ENCODE measurements around the gene CUX2.

- PRO-cap: no peak
Observed at GRCh38 chr12:110661211-110662053, 27.5 kb downstream of the HVCN1 start.

DNA sequence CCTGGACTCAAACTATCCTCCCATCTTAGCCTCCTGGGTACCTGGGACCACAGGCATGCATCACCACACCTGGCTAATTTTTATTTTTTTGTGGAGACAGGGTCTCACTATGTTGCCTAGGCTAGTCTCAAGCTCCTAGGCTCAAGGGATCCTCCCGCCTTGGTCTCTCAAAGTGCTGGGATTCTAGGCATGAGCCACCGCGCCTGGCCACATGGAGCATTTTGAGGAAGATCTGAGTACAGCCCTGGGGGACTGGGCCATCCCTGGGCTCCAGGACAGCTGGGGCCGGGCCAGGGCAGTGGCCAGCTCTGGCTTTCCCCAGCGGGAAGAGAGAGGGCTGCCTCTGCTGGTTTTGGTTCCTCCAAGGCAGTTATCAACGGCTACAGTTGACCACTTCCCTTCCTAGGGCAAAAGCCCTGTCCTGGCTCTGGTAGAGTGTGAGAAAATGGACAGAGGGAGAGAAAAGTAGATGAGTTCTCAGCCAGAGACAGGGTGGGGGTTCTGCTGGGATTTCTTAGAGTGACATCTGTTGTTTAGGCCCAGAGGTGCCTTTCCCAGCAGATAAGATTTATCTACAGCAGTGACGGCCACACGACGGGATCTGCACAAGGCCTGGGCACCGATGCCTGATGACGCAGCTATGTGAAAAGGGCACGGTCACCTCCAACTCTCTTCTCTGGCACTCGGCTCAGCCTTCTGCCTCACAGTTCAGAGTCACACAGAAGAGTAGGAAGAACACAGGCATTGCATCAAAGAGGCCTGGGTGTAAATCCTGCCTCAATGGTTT, 5.4 kb upstream of the HVCN1 start:
- PRO-cap: no peak

GRCh38 chr12:110719380-110719945, 23.2 kb downstream of the PPP1CC start:
- PRO-cap: no peak

- PRO-cap: no peak
Observed at GRCh38 chr12:110743436-110744547, 1.1 kb upstream of the PPP1CC start.

DNA sequence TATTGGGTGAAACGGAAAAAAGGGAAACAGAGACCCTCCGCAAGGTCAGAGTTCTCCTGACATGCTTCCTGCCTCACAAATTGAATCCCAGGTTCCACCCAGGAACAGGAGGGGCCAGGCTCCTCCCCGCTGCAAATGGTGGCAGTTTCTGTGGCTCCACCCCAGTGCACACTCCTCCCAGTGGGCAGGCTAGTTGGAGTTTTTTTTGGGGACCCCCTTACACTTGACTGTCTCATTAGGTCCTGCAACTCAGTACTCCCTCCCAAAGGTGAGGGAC, 39.4 kb upstream of the PPP1CC start:
- PRO-cap: no peak

DNA sequence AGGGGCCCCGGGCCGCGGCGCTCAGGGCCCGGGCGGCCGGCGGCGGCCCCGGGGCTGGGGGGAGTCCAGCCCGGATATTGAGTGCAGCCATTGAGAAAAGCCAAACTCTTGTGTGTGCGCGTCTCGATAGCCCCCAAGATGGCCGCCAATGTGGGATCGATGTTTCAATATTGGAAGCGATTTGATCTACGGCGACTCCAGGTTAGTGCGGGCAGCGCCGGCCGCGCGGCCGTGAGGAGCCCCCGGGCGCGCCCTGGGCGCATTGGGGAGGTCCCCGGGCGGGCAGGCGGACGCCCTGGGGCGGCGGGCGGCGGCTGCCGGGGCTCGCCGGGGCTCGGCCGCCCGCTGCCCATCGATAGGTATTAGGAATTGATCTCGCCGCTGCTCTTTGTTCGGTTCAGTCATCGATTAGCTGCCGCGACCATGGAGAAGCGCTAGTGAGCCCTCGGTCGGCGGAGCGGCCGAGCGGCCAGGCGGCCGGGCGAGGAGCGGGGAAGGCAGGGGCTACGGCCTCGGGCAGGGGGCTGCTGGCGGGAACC, at the start of gene CUX2:
Gene CUX2, plus strand, starts transcription at position 126 of the 539 bp plus-strand sequence.
- PRO-cap: no peak

DNA sequence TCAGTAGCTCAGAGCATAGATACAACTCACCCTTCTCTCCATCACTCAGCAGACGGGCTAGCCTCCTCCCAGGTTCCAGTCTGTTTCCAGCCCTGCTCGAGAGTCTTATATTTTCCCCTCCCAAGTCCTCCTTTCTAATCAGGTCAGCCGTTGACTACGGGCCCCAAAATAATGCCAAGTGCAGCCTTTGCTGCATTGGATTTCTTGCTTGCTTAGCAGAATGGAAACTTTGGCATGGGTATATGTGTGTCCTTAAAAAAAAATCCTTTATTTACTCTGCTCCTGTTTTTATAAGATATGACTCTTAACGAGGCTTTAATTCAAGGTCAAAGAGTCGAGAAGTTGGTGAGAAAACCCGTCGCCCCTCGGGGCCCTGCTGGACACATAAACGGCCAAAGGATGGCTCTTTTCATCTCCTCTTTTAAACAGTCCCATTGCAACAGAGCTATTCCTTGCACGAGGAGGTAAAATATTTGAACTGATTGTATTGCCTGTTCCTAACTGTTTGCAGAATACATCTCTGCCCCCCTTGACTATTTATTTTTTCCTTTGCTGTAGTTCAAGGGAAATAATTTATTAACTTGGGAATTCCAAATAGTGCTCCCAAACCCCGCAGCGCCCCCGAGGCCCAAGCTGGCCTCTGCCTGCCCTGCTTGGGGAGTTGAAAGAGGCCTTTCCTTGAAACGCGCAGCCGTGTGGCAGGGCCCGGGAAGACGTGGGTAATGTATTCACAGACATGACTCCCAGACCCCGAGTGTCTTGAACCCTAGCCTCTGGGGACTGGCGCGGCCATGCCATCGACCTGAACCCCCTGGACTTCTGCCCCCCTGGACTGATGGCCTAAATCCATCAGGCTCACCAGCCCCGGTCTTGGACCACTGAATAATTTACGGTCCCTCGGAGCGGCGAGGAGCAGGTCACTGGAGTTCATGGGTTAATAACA, 42.9 kb downstream of the CUX2 start:
- PRO-cap: no peak

GRCh38 chr12:111107640-111108069, 73.7 kb downstream of the CUX2 start:
- PRO-cap: no peak

DNA sequence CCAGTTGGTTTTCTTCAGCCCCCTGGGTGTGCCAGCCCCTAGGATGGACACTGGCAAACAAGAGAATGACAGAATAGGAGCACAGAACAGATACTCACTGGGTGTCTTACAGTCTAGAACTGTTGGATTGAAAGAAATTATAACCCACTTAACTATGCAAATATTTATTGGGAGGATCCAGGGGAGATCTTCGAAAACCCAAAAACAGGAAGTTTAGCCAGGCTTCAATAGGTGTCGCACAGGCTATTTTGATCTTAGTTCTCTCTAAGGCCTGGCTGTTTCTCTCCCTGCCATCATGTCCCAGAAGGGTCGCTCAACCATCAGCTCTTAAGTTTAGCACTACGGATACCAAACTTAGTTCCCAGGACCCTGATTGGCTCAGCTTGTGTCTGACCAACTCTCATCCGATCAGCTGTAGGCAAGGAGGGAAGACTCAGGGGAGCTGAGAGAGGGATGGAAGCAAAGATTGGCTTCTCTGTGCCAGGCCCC, 13.7 kb downstream of the PHETA1 start:
- PRO-cap: no peak

GRCh38 chr12:111406764-111407747, 1.3 kb downstream of the SH2B3 start:
- PRO-cap: bidirectional peak, plus-strand start at chr12:111407292, minus-strand start at chr12:111407012

GRCh38 chr12:111452410-111453688, 47.1 kb downstream of the SH2B3 start:
- PRO-cap: no peak

GRCh38 chr12:111457068-111457603, 51.4 kb downstream of the SH2B3 start:
- PRO-cap: no peak

GRCh38 chr12:111510183-111510724, 88.9 kb downstream of the ATXN2 start:
- PRO-cap: no peak

GRCh38 chr12:111512923-111513965, 85.9 kb downstream of the ATXN2 start:
- PRO-cap: no peak

DNA sequence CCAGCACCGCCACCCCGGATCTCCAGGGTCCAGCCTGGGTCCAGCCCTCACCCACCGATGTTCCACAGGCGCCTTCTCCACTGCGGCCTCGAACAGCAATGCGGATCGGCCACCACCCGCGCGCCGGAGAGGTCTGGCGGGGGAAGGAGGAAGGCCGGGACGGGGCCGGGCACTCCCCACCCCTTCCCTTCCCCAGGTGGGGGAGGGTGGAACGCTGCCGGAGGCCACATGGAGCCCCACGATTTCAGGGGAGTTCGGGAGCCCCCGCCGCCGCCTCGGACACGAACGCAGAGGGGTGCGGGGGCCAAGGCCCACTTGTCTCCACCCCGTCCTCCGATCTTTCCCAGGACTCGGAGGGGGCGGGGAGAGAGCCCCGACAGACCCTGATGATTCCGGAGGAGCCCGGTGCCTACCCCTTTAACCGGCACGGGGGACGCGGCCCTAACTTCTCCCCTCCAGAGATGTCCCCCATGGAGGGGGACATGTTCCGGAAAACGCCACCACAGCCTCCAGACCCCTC, 1.2 kb downstream of the ATXN2 start:
- PRO-cap: bidirectional peak, plus-strand start at position 179 of the sequence, minus-strand start at position 100 of the sequence

DNA sequence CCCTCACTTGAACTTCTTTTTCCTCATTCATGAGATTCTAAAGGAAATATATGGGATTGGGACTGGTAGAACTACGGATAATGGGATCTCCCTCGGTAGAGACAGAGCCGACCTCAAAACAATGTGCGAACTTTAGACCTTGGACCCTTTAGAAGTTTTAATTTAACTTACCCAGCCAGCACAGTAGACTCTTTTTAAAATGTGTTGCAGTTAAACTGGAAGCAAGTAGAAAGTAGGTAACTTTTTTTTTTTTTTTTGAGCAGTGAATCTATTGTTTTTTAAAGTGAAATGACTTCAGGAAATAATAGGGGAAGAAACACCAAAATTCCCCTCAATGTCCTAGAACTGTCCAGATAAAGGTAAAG, 1.1 kb upstream of the ATXN2 start:
- PRO-cap: no peak

GRCh38 chr12:111686195-111686649, 369 bp downstream of the ACAD10 start:
- PRO-cap: no peak

GRCh38 chr12:111773744-111774735, 7.3 kb downstream of the ALDH2 start:
- PRO-cap: unidirectional peak, plus-strand start at chr12:111774207

DNA sequence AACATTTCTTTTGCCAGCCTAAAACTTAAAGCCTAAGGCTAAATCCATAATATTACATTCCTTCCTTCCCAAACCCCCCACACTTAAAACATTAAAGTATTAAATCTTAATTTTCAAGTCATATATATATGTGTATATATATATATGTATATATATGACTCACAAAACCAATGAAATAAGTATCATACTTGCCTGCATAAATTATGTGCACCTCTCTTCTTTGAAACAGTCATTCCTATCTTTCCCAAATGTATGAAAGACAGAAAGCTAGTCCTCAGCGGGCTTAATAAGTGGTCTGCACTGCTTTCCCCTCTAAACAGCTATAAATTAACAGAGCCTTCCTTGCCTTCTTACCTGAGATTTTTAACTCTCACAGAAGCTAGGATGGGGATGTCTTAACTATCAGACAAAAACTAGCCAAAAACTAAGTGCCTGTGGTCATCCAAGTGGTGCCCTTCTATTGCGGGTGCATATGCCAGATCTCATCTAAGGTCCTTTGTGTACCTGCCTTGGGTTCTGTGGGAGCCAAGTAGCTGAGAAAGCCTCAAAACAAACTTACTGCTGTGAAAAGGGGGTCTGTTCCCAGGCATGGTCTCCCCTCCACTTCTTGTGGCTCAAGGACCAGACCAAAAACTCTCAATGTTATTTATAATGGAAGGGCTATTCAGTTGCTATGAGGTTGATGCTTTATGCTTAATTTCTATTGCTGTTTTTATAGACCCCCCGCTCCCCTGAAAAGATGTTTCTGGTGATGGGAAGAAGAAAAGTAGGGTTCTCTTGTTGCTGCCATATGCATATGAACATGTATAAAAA, 15.5 kb downstream of the ERP29 start:
- PRO-cap: no peak

- PRO-cap: no peak
Observed at GRCh38 chr12:112078089-112078990, 30.2 kb downstream of the NAA25 start.